AG09309 (cell line): ENCODE measurements around the genes ALDH3B2 and TCIRG1.

GRCh38 chr11:67316958-67317989 is 13.9 kb downstream of the SSH3 start:
- RRBS: 2% methylated on average over 26 of the region's 70 CpGs

- RRBS: no CpG with 5 or more reads among the region's 4 CpGs
Measured at GRCh38 chr11:67349435-67350170, 3.7 kb downstream of the POLD4 start.

- RRBS: no CpG with 5 or more reads among the region's 7 CpGs
Measured at GRCh38 chr11:67356736-67357839, 3.7 kb upstream of the POLD4 start.

DNA sequence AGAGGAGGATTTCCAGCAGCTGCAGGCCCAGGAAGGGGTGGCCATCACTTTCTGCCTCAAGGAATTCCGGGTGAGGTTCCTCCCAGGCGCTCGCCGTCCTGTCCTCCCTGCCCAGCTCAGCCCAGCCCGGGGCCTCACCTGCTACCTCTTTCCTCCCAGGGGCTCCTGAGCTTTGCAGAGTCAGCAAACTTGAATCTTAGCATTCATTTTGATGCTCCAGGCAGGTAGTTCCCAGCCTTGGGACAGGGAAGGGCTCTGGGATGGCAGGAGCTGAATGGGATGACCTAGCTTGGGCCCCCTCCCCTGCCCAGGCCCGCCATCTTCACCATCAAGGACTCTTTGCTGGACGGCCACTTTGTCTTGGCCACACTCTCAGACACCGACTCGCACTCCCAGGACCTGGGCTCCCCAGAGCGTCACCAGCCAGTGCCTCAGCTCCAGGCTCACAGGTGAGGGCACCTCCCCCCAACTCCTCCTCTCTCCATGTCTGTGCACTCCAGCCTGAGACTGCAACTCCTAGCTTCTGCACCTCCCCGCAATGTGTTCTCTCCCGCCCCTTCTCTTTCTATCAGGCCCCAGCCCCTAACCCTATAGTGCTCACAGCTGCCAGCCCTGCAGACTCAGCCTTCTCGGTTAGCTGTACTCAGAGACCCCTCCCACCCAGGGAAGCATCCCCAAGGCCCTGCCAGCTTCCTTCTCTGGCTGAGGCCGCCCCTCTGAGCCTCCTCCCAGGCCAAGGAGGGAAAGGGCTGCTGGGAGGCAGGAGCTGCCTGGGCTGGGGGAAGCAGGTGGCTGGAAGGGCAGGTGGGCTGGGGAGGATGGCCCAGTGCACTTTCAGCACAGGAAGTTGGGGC is 4.4 kb downstream of the RAD9A start:
- RRBS: 96% methylated on average over 5 of the region's 14 CpGs

DNA sequence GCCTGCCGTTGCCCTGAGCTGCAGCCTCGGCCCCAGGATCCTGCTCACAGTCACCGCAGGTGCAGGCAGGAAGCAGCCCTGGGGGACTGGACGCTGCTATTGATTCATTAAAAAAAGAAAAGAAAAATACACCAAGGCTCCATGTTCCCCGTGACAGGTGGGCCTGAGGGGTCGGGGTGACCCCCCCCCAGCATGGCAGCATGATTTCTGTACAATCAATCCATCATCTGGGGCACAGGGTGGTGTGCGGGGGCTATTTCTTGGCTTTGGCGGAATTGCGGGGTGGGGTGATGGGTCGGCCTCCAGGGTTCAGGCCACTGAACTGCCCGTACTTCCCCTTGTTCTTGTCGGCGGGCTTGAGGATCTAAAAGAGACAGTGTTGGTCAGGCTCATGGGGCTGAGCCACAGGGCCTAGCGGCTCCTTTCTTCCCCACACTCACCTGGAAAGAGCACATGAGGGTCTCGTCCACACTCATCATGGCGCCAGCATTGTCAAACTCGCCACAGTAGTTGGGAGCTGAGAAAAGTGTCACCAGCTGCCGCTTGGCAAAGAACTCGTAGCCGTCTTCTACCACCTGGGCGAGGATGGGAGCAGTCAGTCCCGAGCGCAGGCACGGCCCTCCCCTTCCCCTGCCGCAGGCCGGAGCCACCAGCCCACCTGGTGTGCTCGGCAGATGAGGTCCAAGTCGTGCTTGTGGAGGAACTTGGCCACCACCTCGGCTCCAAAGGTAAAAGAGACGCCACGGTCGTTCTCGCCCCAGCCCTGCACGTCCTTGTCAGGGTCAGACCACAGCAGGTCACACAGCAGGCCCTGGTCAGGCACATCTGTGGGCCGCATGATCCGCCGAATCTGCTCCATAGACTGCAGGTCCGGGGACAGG is 3.1 kb downstream of the PPP1CA start:
- RRBS: no CpG with 5 or more reads among the region's 38 CpGs

GRCh38 chr11:67404537-67405169 is 770 bp downstream of the TBC1D10C start:
- RRBS: 49% methylated on average over 4 of the region's 10 CpGs

DNA sequence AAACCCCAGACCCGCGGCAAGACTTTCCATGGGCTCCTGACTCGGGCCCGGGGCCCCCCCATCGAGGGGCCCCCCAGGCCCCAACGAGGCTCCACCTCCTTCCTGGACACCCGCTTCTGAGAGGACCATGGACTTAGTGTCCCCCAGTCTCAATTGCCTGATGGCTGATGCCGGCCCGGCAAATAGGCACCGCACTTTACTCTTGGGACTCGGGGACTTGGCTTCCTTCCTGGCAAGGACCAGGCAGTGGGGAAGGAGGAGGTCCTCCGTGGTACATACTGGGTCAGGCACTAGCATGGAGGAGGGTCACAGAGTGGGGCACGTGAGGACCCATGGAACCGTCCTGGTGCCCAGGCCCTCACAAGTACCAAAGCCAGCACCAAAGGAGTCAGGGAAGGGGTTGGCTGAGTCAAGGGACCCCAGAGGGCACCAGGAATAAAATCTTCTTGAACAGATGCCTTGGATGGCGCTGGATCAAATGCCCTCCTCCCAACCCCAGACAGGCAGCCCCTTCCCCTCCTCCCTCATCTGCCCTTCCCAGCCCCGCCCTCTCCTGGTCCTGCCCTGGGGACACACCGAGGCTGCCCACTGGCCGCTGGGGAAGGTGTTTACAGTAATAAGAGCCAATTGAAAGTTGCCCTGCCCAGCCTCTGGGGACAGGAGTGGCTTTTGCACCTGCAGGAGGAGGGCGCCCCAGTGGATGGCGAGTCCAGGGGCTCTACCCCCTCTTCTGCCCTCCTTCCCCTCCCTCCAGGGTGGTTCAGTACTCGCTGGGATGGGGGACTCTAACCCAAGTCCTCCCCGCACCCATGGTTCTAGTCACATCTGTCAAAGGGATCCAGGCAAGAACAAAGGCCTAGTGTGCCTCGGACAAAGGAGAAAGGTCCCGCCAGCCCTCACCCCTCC is 5.6 kb upstream of the CARNS1 start:
- RRBS: 50% methylated on average over 3 of the region's 24 CpGs

GRCh38 chr11:67434953-67435795 is 2.3 kb downstream of the PTPRCAP start:
- RRBS: 92% methylated on average over 2 of the region's 30 CpGs

GRCh38 chr11:67464570-67465750 is 4.1 kb downstream of the TMEM134 start:
- RRBS: 50% methylated on average over 12 of the region's 52 CpGs

GRCh38 chr11:67506432-67507111 is 1.4 kb downstream of the CDK2AP2 start:
- RRBS: no CpG with 5 or more reads among the region's 17 CpGs

DNA sequence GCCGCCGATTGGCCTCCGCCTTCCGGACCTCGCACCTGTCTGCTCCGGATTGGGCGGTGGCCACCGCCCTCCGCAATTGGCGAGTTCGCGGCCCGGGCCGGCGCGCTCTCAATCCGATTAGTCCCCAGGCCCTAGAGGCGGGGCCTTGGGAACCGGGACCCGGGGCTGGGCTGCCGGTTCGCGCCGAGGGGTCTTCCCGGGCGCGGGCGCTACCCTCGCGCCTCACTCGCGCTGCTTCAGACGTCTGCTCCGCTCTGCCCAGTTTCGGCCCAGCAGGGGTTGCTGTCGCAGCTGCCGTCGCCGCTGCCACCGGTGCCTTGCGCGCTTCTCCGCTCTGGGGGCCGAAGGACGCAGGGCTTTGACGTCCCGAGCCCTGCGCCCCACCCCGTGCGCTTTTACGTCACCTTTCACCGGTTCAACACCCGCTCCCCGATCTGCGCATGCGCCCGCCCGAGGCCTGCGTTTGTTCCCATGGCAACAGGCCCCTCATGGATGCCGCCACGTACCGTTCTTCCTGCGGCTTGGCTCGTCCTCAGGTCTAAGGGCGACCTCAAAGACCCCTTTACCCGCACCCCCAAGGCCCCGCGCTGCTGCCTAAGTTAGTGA is 448 bp upstream of the CDK2AP2 start:
- RRBS: 2% methylated on average over 23 of the region's 68 CpGs

DNA sequence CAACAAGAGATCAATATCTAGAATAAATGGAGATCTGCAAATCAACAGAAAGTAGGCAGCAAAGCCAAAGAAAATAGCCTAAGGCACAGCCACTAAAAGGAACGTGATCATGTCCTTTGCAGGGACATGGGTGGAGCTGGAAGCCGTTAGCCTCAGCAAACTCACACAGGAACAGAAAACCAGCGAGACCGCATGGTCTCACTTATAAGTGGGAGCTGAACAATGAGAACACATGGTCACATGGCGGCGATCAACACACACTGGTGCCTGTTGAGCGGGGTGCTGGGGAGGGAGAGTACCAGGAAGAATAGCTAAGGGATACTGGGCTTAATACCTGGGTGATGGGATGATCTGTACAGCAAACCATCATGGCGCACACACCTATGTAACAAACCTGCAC is 1.0 kb upstream of the GSTP1 start:
- RRBS: no CpG with 5 or more reads among the region's 8 CpGs

GRCh38 chr11:67608247-67608874 is 1.6 kb downstream of the NDUFV1 start:
- RRBS: 97% methylated on average over 4 of the region's 12 CpGs

GRCh38 chr11:67633501-67634010 is 3.8 kb upstream of the NUDT8 start:
- RRBS: 71% methylated on average over 2 of the region's 20 CpGs

GRCh38 chr11:67674292-67675073 is at the start of gene ALDH3B2:
Gene ALDH3B2, minus strand, starts transcription at chr11:67674623.
- RRBS: no CpG with 5 or more reads among the region's 12 CpGs

DNA sequence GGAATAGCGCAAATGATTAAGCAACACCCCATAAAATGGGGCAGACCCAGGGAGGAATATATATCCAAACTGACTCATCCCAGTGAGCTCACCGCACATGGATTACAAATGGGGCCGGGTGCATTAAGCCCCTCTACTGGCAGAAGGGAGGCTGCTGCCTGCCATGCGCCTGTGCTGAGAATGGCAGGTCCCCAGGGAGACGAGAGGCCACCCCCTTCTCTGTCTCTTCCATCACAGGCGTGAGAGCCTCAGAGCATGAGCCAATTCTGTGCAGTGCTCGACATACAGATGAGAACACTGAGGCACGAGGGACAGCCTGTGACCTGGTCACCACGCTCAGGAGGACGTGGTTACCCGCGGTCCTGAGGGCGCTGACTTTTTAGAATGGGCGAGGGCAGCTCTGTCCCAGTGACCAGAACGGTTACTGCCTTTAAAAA is 130.1 kb upstream of the ALDH3B2 start:
- RRBS: no CpG with 5 or more reads among the region's 15 CpGs

GRCh38 chr11:68033212-68034255 is 3.1 kb downstream of the NDUFS8 start:
- RRBS: 95% methylated on average over 9 of the region's 31 CpGs

- RRBS: 3% methylated on average over 24 of the region's 40 CpGs
Measured at GRCh38 chr11:68038643-68039149, at the start of gene TCIRG1. Gene TCIRG1, plus strand, starts transcription at chr11:68039025.

DNA sequence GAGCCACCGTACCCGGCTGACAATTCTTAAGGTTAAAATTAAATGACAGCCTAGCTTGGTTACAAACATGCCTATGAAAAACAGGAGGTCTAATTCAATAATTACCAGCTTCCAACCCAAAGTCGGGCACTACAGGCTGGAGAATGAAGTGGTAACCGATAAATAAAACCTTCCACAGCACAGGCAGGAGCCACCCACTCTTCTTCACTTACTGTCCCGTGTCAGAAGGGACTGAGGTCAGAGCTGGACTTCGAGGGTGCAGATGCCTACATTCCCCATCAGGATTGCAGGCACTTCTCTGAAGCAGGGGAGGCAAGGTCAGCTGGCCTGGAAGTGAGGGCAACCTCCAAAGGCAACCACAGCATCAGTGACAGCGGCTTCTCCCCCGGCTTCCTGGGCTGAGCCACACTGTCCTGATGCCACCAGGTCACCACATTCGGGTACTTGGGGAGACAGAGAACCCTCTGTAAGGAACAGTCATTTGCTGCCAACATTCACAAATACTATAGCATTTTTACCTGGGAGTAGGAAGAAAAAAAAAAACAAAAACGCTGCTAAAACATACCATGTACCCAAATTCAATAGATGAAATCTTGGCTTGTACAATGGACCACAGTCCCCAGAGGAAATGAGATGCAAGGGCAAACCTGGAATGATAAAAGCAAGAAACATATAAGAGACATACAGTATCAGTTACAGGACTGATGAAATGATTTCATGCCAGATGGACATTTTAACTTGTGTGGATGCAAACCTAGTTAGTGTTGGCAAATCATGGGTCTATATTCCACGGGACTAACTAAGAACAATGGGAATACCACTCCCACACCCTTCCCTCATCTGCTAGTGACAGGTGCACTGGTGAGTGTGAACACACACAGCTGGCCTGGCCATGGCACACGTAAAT is 22.8 kb downstream of the TCIRG1 start:
- RRBS: no CpG with 5 or more reads among the region's 12 CpGs

DNA sequence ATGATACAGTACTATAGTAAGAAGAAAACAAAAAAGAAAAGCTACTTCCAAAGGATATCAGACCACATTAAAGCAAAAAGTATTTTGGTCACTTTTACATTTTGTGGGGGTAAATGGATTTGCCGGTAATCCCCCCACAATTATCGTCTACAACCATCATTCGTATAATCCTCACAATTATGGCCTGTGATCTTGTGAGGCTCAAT is 37.1 kb downstream of the TCIRG1 start:
- RRBS: no CpG with 5 or more reads among the region's 3 CpGs